Zone of skin (tissue), 1 donor: ENCODE data around the genes KYAT1, CRAT and NTMT1.

- RRBS: no CpG with 5 or more reads among the region's 17 CpGs
Observed at GRCh38 chr9:128862336-128863141, 19.2 kb downstream of the KYAT1 start.

DNA sequence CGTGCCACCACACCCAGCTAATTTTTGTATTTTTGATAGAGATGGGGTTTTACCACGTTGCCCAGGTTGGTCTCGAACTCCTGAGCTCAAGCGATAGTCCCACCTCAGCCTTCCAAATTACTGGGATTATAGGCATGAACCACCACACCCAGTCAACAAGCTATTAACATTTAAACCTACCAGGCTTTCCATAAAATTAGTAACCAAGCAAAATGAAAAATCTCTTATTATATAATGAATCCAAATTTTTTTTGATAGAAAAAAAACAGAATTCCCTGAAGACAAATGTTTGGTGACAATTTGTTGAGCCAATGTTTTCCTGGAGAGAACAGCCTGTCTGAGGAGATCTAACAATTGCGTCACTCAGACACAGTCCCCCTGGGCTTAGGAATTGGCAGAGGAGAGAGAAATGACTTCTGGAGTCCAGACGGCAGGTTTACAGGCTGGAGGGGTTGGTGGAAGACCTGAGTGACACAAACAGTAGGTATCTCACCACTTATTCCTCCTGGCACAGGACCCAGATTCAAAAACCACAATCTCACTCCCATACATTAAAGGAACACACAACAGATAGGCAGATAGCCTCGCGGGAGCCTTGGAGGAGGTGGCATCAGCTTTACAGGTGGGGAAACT is 3.4 kb downstream of the KYAT1 start:
- RRBS: no CpG with 5 or more reads among the region's 8 CpGs

DNA sequence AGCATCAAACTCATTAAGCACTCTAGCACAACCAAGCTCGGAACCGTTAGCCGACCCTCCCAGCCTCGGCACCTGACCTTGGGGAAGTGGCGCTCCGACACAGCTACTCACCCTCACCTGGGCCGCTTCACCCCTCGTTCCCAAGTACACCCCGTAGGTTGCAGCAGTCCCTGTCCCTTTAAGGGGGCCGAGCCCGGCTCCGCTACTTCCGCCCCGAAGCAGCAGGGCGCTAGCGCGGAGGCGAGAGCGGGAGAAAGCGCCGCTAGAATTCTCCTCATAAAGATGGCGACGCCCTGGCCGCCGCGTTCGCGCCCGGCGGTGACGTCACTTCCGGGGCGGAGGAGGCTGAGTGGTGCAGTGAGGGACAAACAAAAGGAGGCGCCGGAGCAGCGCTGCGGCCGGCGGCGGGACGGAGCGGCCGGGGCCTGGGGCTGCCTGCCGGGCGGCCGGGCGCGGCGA is at the start of gene KYAT1:
KYAT1 (minus strand) TSS at position 165 of the 459 bp plus-strand sequence.
- RRBS: 1% methylated on average over 21 of the region's 49 CpGs

DNA sequence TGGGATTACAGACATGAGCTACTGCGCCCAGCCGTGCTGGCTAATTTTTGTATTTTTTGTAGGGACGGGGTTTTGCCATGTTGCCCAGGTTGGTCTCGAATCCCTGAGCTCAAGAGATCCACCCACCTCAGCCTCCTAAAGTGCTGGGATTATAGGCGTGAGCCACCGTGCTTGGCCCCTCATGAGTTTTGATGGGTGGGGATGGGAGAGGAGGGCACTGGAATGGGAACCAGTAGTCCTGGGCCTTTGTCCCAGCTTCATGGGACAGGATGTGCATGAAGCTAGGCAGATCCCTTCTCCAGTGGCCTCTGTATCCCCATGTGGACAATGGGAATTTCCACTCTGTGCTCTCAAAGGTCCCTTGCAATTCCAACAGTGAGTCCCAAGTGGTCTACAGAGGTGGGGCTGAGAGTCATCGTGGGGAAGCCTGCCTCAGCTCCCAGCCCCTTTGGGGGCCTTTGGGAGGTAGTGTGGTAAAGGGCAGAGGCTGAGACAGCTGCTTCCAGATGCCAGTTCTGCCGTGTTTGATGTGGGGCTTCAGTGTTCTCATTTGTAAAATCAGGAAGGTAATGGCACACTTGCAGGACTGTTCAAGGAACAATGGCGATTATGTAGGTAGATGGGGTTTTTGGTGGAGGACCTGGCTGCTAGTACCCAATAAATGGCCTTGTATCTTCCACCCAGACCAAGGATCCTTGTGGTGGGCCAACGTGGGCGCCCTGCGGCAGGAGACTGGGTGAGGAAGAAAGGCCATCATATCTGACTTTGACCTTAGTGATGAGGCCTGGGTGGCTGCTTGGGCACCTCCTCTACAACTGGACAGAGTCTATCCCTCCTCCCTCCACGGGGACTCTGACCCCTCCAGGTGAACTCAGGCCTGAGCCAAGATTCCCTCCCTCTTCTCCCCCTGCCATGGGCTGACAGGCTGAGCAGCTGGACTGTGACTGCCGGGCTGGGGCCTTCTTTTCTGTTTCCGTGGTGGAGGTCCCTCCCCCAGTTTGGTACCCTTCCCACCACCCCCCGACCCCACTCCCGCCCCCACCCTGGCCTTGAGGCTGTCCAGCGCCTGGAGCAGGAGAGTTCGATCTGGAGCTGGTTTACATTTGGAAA is 1.7 kb upstream of the PHYHD1 start:
- RRBS: no CpG with 5 or more reads among the region's 19 CpGs

- RRBS: 35% methylated on average over 2 of the region's 18 CpGs
Observed at GRCh38 chr9:129037508-129038506, 1.4 kb downstream of the MIGA2 start.

DNA sequence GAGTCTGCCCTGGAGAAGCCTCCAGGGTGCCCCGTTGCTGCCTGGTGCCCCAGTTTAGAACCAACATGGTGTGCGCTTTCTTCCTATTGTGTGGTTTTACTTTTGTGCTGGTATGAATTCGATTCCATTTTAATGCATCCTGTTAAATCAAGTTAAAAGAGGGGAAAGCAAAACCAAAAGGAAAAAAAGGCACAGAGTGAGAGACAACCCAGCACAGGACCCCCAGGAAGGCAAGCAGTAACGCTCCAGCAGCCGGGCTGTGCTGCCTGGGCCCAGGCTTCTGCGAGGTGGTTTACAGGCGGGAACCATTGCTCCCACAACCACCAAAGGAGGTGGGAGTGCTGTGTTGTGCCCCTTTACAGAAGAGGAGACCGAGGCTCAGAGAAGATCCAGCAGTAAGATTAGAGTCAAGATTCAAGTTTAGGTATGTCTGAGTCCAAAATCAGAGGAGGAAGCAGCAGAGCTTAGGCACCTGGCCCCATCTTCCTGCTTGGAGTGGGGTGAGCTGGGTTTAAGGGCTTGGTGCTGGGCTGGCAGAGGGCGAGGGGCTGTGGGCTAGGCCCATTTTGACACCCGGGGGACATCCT is 12.3 kb upstream of the DOLPP1 start:
- RRBS: 68% methylated on average over 1 of the region's 10 CpGs

DNA sequence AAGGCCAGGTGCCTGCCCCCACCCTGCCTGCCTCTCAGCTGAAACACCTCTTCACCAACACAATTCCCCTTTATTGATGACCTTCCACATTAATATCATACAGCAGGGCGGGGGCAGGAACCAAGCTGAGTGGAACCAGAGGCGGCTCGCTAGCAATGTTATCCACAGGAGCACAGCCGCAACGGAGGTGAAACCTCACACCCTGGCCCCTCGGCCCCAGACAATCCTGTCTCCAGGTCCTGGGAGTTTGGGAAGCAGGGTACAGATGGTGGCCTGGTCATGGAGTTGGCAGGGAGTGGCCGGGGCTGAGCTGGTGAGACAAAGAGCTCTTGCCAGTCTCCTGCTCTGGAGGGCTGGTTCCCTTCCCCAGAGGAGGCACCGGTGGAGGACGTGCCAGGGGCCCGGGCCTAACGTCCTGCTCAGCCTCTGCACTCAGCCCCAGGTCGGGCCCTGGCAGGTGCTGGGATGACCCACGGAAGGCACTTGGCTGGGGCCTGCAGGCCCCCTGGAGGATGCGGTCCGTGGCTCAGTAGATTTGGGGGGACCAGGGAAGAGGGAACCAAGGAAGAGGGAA is 13.9 kb downstream of the DOLPP1 start:
- RRBS: 77% methylated on average over 2 of the region's 15 CpGs

GRCh38 chr9:129110256-129110831 is at the start of gene CRAT:
Gene CRAT (minus strand): TSS chr9:129110793.
- RRBS: 10% methylated on average over 45 of the region's 63 CpGs

DNA sequence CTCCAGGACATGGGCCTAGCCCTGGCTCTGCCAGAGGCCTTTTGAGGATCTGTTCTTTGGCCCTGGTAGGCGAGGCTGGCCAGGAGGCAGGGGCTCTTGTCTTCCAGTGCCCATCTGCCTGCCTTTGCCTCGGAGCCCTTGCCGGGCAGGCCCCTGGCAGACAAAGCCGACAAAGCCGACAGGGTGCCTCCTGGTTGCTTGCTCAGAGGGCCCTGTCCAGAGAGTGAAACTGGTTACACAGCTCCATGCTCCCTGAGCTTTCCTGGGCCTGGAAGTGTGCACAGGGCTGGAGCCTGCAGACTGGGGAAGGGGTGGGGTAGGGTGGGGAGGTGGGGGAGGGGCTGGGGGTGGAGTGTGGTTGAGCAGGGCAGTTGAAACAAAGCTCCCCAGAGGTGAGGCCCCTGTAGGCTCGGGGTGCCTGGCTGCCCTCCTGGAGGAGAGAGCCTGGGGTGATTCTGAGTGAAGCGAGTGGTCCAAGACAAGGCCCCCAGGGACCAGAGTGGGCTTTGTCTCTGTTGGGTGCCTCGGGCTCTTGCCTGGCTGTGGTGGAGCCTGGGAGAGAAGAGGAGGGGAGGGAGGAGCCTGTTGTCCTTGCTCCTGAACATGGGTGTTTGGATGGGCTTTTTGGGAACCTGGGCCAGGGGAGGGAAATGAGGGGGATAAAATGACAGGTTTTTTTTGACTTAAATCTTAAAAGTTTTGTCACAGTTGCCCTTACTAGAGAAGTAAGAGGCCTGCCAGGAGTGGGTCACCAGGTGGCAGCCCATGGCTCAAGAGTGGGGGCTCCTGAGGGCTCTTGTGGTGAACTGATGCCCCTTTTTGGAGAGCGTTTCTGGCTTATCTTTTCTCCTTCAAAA is 29.5 kb downstream of the PTPA start:
- RRBS: no CpG with 5 or more reads among the region's 9 CpGs

- RRBS: no CpG with 5 or more reads among the region's 15 CpGs
Observed at GRCh38 chr9:129172398-129173409, 5.4 kb downstream of the IER5L start.

- RRBS: no CpG with 5 or more reads among the region's 8 CpGs
Observed at GRCh38 chr9:129206879-129207390, 28.9 kb upstream of the IER5L start.

- RRBS: 0% methylated on average over 2 of the region's 26 CpGs
Observed at GRCh38 chr9:129321140-129321946, 143.3 kb upstream of the IER5L start.

GRCh38 chr9:129337496-129338064 is 159.5 kb upstream of the IER5L start:
- RRBS: no CpG with 5 or more reads among the region's 20 CpGs

DNA sequence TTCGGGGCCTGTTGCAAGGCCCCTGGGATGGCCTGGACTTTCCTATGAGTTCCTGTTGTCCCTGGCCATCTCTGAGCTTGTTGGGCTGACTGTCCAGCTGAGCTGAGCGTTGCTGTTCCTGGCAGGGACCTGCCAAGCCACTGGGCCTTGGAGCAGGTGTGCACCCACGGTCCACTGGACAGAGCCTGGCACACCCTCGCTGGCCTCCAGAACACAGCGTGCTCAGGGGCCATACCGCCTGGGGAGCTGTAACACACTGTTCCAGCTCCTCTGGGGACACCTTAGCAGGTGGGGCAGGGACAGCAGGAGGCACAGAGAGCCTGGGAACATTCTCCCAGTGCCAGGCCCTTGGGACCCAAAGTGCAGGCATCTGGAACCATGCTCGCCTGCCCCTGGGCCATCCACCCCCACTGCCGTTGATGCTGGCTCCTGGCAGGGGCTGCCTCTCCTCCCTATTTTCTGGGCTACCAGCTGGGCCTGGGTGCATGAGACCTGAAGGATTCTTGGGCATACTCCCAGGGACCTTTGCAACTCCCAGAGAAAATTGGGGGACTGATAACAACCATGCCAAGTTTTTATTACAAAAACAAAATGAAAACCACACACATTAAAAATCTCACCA is 188.1 kb downstream of the C9orf50 start:
- RRBS: no CpG with 5 or more reads among the region's 8 CpGs

DNA sequence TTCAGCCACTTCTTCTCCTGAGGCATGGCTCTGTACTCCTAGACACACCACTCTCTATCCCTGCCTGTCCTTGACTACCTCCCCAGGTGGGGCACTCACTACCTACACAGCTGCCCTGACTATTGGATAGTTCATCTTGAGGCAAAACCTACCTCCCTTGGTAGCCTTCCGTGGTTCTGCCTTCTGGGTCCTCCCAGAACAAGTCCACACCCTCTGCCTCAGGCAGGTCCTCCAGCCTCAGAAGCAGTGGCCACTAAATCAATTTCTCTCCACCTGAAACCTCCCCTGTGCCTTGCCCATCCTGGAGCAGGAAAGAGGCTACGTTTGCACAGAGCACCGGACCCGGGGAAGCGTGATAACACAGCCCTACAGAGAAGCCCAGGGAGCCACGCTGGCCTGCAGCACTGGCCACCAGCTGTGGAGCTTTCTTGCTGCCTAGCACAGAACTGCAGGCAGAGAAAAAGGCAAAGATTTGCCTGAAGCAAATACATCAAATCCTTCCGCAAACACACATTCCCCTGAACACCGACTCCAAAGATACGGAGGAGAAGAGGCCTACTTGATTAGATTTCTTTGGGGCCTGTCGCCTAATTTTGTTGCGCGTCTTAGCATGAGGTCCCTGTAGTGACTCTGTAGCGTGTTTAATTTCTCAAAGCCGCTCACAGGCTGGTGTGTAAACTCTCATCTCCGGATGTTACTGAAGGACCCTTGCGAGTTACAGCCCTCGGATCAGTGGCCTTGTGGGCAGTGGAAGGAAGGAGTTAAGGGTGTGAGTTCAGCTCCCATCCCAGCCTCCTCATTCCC is 141.7 kb downstream of the C9orf50 start:
- RRBS: no CpG with 5 or more reads among the region's 17 CpGs

DNA sequence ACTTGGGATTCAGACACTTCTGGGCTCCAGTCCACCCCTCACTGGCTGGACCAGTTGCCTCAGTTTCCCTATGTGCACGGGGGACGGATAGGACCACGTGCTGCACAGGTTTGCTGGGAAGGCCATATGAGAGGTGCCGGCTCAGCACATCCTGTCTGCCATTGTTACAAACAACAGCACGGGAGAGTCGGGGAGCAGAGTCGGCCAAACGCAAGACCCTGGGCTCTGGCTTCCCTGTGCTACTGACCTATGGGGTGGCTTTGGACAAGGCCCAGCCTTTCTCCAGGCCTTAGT is 133.3 kb downstream of the C9orf50 start:
- RRBS: no CpG with 5 or more reads among the region's 8 CpGs

GRCh38 chr9:129570382-129571098 is 50.4 kb downstream of the C9orf50 start:
- RRBS: no CpG with 5 or more reads among the region's 15 CpGs

DNA sequence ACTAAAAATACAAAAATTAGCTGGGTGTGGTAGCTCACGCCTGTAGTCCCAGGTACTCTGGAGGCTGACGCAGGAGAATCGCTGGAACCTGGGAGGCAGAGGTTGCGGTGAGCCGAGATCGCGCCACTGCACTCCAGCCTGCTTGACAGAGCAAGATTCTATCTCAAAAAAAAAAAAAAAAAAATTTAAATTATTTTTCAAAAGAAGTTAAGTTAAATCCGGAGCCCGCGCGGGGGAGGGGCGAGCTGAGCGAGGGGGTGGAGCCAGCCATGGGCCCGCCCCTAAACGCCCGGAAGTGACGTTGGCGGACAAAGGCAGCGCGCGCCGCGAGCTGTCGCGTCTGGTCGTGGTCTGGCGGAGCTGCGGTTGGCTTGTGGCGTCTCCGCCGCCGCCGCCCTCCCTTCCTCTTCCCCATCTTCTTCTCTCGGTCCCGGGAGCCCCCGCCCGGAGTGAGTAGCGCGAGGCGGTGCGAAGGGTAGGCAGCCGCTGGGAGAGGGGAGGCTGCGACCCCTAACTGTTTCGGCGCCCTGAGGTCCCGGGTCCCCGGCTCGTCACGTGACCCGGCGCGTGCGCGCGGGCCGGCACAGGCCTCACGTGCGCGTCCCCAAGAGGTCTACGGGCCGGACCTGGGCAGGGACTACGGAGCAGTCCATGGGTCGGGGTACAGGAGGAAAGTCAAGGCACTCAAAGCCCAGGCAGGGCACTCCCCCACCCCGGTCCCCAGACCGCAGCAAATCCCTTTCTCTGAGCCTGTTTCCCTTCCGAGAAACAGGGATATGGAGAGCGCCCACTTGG is at the start of gene NTMT1:
NTMT1 (plus strand) TSS at position 317 of the 795 bp plus-strand sequence.
- RRBS: 1% methylated on average over 26 of the region's 67 CpGs

- RRBS: no CpG with 5 or more reads among the region's 32 CpGs
Observed at GRCh38 chr9:129631329-129632304, 5.7 kb downstream of the NTMT1 start.

- RRBS: no CpG with 5 or more reads among the region's 14 CpGs
Observed at GRCh38 chr9:129698243-129698630, 32.8 kb downstream of the PRRX2 start.